Placental epithelial cell (primary cell): ENCODE results near the gene LIAS.

DNA sequence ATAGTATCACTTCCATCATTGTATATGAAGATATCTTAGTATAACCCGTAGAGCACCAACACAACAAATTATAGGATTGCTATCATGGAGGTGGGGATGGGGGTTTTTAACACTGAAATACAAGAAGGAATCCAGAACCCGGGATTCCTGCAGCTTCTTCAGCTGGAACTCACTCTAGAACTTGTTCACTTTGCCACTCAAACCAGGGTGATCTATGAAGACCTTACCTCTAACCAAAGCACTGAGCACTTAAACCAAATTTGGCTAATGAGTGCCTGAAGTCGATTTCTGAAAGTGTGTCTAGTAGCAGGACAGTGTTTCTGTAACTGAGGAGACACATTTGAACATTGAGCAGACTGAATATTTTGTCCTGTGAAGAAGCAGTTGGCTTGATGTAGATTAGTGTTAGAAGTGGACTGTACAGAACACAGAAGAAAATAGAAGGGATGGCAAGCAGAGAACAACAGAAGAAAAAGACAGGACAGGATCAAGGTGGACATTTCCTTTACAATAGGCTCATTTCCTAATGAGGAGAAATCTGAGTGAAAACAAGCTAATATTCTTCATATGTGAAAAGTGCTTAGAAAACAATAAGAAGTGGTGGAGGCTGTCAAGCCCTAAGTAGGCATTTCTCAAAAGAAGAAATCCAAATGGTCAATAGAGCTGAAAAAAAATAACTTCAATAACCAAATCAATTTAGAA is 14.8 kb downstream of the KLF3 start:
- CAGE, long polyA plus RNA, result no peak

DNA sequence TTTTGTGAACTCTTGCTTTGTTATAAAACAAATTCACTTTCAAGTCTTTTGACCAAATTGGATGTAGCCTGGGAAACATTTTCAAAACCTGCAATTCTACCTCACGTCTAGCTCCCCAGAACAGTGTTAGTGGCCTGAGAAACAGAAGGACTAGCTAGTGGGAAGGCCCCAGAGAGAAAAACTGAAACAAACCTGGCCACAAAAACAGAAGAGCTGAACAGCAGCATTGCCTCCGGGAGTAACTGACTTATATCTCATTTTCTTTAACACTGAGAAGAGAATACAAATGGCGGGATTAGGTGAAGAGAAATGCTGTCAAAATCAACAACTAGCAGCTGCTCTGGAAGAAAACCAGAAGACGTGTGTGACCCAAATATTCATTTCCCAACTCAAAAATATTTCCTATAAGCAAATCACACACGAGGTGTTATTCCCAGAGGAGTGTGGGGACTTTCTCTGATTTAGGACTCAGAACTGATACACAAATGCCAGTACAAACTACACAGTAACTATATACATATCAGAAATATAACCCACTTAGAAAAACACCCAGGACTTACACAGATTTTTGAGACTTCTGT is 387 bp downstream of the TLR1 start:
- CAGE, long polyA plus RNA, result no peak

- CAGE, long polyA plus RNA, result no peak
Measured at GRCh38 chr4:38965683-38966193, 66.5 kb downstream of the TMEM156 start.

- CAGE, long polyA plus RNA, result no peak
Measured at GRCh38 chr4:39410300-39411016, 3.7 kb downstream of the KLB start.

GRCh38 chr4:39419101-39419480 is 12.4 kb downstream of the KLB start:
- CAGE, long polyA plus RNA, result no peak

GRCh38 chr4:39423687-39424044 is 16.9 kb downstream of the KLB start:
- CAGE, long polyA plus RNA, result no peak

DNA sequence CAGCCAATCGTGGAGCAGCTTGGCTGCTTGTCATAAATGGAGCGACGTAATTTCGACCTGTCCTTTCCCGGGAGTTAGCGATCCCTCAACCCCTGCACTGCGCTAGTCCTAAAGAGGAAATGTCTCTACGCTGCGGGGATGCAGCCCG is at the start of gene LIAS:
Gene LIAS, plus strand, starts transcription at position 58 of the 148 bp plus-strand sequence.
- CAGE, long polyA plus RNA, result no peak

DNA sequence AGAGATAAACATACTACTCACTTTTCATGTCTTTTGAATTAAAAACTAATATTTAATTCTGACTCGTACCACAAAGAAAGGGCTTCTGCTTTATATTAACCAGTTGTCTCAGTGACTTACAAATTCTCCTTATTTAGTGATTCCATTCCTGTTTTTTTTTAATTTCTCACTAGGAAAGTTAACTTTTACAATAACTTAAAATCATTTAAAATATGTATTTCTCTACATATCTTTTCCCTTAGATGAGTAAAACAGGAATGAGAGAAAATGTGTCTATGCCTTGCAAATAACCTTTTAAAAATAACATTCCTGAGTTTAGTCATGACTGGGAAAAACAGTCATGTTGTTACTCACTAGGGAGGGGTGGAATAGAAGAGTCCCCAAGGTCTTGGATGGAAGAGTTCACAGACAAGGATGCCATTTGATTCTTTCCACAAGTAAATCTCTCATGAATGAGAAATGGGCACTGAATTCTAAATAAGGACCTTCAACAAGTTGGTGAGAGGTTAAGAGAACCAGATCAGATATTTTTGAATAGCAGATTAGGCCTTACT is 25.3 kb downstream of the UGDH start:
- CAGE, long polyA plus RNA, result no peak

GRCh38 chr4:39753348-39754230 is 55.7 kb downstream of the UBE2K start:
- CAGE, long polyA plus RNA, result no peak

- CAGE, long polyA plus RNA, result no peak
Measured at GRCh38 chr4:39841841-39842406, 135.8 kb downstream of the PDS5A start.

DNA sequence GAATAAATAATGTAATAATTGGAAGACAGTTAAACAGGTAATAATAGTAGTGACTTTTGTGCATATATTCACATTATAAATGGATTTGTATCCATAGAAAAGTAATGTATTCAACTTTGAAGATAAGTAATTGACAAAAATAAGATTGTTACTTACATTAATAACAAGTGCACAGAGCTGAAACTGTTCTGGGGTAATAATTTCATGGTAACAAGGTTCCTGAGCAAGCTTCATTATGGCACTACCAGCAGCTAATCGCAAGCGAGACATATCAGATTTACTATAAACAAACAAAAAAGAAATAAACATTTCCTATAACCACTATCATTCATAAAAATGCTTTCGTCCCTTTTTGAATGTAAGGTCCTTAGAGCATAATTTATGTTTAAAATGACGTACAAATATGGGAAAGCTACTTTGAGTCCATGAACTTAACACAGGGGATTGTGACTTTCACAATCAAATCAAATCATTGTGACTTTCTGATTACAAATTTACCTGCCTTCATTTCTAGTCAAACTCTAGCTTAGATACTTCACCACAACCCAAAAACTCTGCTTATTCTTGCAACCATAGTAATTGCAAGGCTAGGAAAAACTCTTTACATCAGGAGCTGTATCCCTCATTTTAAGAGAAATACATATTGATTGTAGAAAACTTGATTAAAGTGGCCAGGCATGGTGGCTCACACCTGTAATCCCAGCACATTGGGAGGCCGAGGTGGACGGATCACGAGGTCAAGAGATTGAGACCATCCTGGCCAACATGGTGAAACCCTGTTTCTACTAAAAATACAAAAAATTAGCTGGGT is 114.3 kb downstream of the PDS5A start:
- CAGE, long polyA plus RNA, result no peak

DNA sequence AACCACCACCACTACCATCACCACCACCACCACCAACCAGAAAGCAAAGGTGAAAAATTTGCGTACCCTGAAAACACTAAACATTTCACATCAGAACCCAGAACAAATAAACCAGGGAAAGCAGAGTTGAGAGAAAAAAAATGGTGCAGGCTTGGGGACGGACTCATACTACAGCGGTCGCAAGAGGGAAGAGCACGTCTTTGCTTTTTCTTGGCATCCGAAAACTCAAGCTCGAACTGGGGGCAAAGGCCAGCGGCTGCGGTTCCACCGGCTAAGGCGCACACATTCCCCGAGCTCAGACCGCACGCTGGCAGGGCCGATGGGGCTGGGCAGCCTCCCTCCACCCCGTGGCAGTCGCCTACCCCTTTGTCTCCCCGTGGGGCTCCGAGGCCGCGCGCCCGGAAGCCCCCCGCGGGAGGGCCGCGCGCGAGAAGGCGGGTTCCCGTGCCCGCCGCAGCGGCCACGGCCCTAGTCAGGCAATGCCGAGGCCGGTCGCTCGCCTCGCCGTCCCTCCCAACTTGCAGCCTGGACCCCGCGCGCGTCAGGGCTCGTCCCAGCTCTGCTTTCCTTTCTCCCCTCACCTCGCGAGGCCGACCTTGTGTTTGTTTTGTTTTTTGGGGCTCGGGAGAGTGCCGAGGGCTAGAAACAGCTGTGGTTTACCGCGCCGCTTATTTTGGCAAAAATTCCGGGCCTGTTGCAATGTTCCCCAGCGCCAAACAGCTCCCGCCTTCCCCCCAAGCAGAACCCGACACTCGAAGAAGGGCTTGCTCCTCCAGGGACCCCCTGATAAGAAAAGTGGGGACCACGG is 739 bp upstream of the N4BP2 start:
- CAGE, long polyA plus RNA, result no peak

- CAGE, long polyA plus RNA, result no peak
Measured at GRCh38 chr4:40199892-40200938, 3.4 kb downstream of the RHOH start.

DNA sequence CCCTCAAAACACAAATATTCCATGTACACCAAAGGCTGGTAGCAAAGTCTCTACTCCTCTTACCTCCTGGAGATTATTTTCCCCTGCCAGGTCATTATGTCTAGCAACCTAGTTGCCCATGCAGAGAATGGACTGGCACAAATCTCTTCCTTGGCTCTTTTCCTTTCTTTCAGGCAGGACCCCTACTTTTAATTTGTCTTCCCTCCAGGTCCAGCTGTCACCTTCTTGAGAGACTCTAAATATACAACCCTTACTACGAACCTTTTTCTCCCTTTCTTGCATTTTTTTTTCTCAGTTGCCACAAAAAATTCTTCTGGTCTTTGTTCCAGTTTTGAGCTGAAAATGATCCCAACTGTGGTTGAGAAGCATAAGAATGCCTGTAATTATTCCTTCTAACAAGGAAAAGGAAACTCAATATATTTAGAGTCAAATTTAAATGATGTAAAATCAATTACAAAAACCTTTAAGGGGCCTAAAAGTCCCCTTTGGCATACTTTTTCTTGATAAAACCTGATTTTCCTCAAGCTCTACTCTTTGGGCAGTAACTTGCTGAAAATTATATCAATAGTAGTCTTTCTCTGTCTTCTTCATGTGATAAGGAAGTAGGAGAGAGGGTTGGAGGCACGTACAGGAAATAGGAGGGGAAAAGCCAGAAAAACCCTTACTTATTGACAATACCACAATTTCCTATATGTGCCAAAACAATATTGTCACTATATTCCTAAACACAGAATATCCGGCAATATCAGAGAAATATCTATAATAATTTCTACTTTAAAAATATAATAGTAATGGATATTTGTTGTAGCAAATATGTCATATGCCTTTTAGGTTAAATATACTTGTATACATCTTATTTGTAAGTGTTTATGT is 9.4 kb downstream of the RHOH start:
- CAGE, long polyA plus RNA, result no peak

- CAGE, long polyA plus RNA, result no peak
Measured at GRCh38 chr4:40212398-40213208, 15.8 kb downstream of the RHOH start.

GRCh38 chr4:40245948-40246541 is 49.2 kb downstream of the RHOH start:
- CAGE, long polyA plus RNA, result no peak

DNA sequence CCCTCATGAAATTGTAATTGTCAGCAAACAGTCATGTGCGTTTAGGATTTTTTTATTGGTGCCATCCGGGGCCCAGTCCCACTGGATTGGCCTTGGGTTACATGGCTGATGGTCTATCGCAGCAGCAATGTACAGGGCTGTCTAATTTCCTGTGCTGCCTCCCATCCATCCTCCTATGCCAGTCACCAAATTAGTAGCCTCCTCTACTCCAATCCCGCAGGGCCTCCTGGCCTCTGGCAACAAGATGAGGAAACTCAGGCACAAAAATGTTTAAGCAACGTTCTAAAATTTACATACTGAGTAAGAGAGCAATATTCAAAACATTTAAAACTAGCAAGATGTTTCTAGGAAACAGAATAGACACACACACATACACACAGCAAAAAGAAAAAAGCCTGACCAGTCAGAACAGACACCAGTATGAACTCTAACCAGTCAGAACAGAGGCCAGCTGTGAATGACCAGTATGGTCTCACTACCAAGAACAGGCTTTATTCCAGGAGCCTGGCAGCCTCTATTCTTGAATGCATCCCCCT is 42.5 kb downstream of the CHRNA9 start:
- CAGE, long polyA plus RNA, result no peak

DNA sequence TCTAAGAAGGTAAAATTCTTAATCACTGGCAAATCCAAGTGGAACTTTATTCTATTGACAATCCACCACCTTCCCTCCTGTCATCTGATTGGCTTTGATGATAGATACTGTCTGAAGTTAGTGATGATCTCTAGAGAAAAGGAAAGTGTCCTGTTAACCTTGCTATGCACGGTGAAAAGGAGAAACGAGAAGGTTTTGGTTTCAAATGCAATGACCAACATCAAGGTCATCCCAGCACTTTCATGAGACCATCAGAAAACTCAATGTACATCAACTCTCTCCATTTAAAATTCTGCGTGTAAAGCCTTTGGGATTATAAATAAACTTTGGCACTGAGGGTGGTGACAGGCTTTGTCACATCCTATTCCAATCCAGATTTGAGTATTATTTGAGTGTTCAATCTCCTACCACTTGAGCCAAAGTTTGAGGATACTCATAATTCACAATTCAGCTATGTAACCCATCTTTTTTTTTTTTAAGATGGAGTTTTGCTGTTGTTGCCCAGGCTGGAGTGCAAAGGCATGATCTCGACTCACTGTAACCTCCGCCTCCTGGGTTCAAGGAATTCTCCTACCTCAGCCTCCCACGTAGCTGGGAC is 87.3 kb downstream of the CHRNA9 start:
- CAGE, long polyA plus RNA, result no peak

DNA sequence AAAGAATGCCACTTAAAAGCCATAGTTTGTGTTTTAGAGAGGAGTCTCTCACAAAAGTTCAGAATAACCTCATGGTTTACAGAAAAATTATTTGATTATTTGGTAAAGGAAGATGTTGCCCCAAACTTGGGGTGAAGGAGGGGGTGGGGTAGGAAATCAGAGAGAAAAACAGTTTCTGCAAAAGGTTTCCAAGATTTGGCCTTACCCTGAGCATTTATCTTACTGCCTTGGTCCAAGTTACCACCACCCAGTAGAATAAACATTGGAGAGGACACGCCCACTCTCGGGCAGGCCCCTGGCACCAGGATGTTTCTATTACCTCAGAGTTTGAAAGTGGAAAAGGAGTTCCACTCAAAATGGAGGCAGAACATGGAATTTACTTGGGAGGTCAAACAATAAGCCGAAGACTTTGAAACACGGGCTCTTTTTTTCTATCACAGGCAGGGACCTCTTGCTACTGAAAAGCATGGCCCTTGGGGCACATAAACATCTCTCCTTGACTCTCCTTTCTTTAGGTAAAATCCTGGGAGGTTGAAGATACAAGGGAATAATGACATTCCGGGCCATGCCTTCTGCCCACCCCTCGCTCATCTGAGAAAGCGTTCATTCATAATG is 113.8 kb downstream of the CHRNA9 start:
- CAGE, long polyA plus RNA, result no peak

DNA sequence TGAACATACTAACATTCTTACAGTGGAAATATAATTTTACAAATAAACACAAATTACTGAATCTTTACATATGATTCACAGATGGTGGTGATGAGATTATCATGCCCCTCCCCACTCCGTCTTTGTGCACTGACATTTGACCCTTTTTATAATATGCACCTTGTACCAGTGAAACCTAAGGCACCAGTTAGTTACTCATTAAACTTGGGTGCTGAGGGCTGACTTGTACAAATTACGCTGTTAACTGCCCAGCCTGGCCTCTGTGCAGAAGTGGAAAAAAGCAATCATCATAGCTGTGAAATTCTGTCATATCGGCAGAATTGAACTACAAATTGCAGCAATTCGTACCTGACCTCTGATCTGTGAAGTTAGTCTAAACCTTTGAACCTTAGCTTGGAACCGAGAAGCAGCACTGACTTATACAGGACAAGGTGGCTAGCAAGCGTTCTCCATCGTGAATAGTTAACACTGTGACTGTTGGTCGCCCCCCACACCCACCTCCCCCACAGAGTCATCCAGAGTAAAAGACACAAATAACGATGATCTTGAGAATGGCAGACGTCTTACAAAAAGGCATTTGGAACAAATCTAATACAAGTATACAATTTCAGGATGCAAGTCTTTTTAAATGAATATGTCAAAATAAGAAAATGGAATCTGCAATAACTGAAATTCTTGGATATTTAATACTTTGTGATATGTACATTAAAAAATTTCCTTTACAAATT is 138.9 kb downstream of the CHRNA9 start:
- CAGE, long polyA plus RNA, result no peak